ENCODE measurements around the genes PI3, SEMG1 and WFDC10A.

DNA sequence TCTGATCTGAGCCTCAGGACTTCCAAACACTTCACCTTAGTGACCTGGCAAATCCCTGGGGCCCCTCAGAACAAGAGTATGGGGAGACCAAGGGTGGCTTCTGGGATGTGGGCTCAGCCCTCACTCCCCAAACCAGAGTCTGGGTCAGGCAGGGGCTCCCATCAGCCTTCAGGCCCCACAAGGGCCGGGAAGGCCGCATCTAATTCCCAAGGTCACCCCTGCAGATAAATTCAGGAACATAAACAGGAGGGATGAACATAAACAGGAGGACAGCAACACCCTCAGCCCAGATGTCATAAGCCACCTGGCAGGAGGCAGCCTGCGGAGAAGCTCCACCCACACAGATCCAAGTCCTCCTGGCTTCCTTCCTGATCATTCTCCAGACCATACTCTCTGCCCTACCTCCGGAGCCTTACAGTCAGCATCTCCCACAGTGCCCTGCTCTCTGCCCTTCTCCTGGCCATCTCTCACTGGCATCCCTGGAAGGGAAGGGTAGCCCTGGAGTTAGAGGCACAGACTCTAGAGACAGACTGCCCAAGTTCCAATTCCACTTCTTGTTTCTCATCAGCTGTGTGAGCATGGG is 37.6 kb downstream of the HNF4A start:
- RRBS = no CpG with 5 or more reads among the region's 4 CpGs

GRCh38 chr20:44402089-44403323 is 47.0 kb downstream of the HNF4A start:
- RRBS = no CpG with 5 or more reads among the region's 25 CpGs

DNA sequence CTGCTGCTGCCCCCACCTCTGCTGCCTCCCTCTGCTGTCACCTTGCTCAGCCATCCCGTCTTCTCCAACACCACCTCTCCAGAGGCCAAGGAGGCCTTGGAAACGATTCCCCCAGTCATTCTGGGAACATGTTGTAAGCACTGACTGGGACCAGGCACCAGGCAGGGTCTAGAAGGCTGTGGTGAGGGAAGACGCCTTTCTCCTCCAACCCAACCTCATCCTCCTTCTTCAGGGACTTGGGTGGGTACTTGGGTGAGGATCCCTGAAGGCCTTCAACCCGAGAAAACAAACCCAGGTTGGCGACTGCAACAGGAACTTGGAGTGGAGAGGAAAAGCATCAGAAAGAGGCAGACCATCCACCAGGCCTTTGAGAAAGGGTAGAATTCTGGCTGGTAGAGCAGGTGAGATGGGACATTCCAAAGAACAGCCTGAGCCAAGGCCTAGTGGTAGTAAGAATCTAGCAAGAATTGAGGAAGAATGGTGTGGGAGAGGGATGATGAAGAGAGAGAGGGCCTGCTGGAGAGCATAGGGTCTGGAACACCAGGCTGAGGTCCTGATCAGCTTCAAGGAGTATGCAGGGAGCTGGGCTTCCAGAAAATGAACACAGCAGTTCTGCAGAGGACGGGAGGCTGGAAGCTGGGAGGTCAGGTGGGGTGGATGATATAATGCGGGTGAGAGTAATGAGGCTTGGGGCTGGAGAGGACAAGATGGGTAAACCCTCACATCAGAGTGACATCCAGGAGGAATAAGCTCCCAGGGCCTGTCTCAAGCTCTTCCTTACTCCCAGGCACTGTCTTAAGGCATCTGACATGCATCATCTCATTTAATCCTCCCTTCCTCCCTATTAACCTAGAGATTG is 45.3 kb upstream of the TTPAL start:
- RRBS = no CpG with 5 or more reads among the region's 7 CpGs

DNA sequence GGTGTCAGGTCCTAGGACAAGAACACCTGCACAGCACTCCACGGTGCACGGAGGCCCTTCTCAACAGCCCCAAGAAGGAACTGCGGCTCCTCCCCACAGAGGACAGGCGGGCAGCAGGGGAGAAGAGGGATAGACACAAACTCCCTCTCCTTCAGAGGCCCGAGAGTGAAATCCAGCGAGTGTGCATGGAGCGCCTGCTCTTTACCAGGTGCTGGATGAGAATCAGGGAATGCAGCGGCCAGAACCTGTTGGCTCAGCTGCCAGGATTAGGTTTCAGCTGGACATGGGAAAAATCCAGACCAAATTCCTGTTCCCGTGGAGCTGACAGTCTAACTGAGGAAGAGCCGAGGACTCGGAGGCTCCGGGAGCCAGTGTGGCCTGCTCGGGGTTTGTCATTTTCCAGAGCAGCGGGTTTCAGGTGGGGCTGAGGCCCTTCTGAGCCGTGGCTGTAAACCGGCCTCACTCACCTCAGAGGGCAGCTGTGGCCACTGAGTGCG is 27.1 kb downstream of the PKIG start:
- RRBS = 8% methylated on average over 4 of the region's 17 CpGs

DNA sequence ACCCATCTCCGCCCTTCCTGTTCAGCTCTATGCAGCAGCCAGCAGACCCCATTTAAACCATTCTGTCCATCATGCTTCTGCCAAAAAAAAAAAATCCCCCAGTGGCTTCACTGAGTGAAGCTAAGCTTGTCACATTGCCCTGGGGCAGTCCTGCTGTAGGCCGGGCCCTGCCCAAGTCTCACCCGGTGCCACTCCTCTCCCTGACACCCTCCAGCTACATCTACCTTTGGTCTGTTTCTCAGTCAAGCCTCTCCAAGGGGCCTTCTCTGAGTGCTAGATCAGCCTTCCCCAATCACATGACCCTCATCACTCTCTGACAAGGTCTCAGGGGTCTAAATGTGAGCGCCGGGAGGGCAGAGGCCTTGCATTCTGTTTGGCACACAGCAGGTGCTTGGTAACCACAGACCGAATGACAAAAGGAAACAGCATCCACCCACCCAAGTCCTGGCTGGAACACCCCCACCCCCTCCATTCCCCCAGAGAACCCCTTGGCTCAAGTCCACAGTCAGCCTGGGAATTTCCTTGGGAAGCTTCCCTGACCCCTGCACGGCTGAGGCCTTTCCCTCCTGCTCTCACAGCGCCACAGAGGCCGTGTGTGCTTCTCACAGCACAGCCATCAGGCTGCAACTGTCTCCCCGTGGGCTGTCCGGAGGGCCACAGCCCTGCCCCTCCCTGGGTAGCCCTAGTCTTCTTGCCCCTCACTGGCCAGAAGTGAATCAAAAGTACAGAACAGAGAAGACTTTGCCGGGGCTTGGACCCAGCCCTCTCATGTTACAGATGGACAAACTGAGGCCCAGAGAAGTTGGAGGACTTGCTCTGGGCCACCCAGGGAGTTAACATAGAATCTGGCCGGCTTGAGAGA is 32.9 kb downstream of the PKIG start:
- RRBS = 20% methylated on average over 1 of the region's 13 CpGs

DNA sequence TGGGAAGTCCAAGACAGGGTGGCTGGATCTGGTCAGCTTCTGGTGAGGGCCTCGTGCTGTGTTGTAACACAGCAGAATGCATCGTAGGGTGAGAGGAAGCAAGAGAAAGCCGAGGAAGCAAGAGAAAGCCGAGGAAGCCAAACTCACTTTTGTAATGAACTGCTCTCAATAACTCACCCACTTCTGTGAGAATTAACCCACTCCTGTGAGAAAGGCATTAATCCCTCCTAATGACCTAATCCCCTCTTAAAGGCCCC is 9.3 kb upstream of the ADA start:
- RRBS = no CpG with 5 or more reads among the region's 4 CpGs

DNA sequence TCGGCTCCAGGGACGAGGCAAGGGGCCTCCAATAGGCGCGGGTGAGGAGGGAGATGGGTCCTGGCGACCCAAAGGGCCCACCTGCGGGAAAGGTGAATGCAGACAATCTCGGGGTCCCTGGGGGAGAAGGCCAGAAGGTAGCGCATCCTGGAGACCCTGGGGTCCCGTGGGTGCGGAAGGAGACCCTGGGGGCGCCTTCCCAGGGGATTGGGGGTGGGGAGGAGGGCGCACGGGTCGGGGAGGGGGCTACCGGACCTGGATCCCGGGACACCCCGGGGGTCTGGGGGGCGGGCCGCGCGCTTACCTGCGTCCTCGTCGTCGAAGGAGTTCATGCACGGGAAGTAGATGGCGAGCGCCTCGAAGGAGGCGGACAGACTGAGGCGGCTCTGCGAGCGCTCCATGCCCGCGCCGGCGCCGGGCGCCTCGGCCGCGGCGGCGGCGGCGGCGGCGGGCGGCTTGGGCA is 444 bp downstream of the RIMS4 start:
- RRBS = no CpG with 5 or more reads among the region's 49 CpGs

DNA sequence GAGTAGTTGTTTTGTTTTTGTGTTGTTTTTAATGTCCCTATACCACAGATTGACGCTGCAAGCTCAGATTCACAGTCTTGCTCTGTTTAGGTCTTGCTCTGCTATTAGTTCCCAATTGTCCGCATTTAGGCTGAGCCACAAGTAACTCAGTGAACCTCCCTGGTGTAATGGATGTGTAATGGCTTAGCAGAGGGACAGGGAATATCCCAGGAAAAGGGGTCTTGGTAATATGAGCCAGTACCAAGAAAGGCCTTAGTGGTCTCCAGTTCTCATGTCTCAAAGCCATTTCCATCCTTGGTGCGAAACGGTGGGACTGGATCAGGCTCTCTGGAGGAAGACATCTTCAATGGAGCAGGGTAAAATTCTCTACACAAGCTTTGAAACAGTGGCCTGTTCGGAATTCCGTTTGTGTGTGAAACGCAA is 610 bp upstream of the PABPC1L start:
- RRBS = no CpG with 5 or more reads among the region's 7 CpGs

DNA sequence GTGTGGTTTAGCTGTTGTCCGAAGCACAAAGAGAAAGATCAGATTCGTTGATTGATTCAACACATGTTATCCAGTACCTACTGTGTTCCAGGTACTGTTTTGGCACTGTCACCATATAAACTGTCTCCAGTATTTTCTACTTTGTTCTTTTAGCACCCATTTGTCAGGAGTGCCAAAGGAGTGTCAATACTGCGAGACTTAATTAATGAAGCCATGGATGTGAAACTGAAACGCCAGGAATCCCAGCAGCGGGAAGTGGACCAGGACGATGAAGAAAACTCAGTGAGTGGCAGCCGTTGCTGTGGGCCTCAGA is 33.9 kb downstream of the STK4 start:
- RRBS = no CpG with 5 or more reads among the region's 7 CpGs

- RRBS = no CpG with 5 or more reads among the region's 2 CpGs
Observed at GRCh38 chr20:45088912-45089196, 12.1 kb downstream of the KCNS1 start.

- RRBS = no CpG with 5 or more reads among the region's 1 CpG
Observed at GRCh38 chr20:45116154-45116379, 1.1 kb upstream of the WFDC5 start.

GRCh38 chr20:45174381-45175148 is at the start of gene PI3:
TSS of gene PI3 (plus strand) at chr20:45174902.
- RRBS = no CpG with 5 or more reads among the region's 6 CpGs

DNA sequence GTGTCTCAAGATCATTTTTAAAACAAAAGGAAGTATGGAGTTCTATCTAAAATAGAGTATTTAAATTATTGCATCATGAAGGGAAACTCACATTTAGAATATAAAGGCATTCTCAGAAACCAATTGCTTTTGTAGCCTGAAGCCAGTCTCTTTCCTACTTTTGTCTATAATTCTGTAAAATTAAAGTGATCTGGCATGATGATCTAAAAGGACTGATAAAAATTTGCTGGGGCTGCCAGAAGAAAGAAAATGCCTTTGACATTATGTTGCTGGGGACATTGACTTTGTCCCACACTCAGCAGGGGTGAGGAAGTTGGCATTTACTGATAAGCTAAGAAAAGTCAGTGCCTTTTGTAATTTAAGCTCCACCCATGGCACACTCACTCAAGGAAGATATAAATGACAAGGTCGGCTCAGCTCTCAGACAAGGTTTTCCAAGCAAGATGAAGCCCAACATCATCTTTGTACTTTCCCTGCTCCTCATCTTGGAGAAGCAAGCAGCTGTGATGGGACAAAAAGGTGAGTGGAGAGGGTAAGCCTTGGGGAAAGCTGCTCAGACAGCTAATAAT is at the start of gene SEMG1:
Gene SEMG1, plus strand, starts transcription at position 423 of the 569 bp plus-strand sequence.
- RRBS = no CpG with 5 or more reads among the region's 1 CpG

- RRBS = no CpG with 5 or more reads among the region's 5 CpGs
Observed at GRCh38 chr20:45326301-45326782, 18.2 kb upstream of the MATN4 start.

DNA sequence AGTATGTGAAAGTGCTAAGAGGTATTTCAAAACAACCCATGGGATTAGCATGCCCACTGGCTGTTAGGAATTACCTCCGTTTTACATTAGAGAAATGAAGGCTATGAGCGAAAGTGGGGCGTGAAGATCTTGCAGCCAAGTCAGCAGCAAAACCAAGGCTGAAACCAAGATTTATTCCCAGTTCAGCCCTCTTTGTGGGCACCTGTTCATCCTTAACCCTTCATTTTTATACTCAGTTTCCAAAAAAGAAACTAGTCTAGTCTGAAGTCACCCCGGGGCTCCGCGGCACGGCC is 9.7 kb downstream of the SDC4 start:
- RRBS = no CpG with 5 or more reads among the region's 7 CpGs

- RRBS = no CpG with 5 or more reads among the region's 9 CpGs
Observed at GRCh38 chr20:45499882-45500678, 15.3 kb downstream of the SPINT3 start.

DNA sequence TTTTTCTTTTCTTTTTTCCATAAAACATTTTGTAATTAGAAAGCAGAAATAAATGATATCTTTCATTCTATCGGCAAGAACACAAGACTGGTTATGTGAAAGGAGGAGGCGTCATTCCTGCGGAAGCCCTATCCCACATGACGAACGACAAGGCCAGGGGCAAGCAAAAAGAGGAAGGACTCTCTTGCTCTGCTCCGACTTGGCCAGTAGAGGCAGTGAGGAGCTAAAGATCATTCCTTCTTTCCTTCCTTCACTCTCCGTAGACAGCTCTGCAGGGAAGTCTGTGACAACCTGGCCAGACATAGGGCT is at the start of gene WFDC10A:
Gene WFDC10A, plus strand, starts transcription at position 253 of the 309 bp plus-strand sequence.
- RRBS = no CpG with 5 or more reads among the region's 7 CpGs

- RRBS = no CpG with 5 or more reads among the region's 12 CpGs
Observed at GRCh38 chr20:45878221-45878850, 2.7 kb upstream of the ZSWIM1 start.

DNA sequence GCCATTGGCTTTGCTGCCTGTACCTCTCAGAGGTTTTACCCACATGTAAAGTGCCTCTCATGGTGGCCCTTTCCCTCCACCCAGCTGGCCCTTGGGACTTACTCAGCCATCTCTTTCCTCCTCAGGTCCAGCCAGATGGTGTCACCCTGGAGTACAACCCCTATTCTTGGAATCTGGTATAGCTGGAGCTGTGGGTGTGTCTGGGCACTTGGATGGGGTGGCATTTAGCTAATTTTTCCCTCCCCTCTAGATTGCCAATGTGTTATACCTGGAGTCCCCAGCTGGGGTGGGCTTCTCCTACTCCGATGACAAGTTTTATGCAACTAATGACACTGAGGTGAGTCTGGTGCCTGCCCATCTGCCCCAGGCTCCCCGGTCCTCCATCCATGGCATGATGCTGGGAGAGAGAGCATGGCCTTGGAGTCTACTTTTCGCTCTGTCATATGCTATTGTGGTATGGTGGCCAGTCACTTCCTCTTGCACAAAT is 1.1 kb downstream of the CTSA start:
- RRBS = no CpG with 5 or more reads among the region's 3 CpGs